PC-3 (cell line): ENCODE data around the genes OR4D2, GDPD1 and YPEL2.

DNA sequence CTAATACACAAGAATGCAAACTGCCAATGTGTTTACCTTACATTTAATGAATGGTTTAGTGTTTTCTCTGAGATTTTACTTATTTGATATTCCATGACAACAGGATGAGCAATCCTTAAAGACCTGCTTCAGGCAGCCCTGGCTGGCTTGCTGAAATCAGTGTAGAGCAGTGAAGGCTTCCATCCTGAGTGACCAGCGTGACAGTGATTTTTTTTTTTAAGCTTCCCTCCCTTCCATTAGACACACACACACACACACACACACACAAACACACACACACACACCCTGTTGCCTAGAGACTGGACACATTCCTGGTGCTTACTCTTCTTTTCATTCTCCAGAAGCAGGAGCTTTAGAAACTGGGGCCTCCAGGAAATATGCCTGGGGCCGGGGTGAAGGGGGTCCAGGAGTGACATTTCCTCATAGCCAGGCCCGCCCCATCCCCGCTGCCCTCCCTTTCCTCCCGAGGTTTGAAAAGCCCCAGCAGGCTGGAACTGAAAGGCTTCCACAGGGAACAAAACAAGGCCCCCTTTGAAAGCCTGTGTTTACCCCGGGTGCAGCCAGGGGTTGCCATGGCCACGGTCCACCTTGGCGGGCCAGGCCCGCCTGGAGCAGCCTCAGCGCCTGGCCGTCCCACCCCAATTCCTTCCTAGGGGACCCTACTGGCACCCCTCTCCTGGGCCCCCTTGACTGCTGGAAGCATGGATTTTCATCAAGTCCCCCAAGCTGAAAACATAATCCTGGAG lies 19.9 kb downstream of the CUEDC1 start:
- RAMPAGE, long total RNA: no peak

GRCh38 chr17:57955526-57956438 lies 570 bp upstream of the CUEDC1 start:
- RAMPAGE, long total RNA: no peak

GRCh38 chr17:57999314-58000521 lies 7.3 kb downstream of the SRSF1 start:
- RAMPAGE, long total RNA: no peak

- RAMPAGE, long total RNA: no peak
Measured at GRCh38 chr17:58004599-58005698, 2.1 kb downstream of the SRSF1 start.

DNA sequence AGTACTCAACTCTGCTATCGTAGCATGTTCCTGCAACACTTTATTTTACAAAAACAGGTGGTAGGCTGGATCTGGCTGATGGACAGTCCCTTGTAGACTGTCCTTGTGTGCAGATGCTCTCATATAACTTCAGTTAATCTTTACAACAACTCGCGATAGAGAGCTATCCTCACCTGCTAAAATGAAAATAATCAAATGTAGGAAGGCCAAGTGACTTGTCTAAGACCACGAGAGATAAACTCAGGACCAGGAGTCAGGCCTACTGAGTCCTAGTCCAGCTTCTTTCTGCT lies 3.0 kb downstream of the DYNLL2 start:
- RAMPAGE, long total RNA: no peak

- RAMPAGE, long total RNA: no peak
Measured at GRCh38 chr17:58166696-58167260, at the start of gene OR4D2. Gene OR4D2, plus strand, starts transcription at chr17:58166982.

DNA sequence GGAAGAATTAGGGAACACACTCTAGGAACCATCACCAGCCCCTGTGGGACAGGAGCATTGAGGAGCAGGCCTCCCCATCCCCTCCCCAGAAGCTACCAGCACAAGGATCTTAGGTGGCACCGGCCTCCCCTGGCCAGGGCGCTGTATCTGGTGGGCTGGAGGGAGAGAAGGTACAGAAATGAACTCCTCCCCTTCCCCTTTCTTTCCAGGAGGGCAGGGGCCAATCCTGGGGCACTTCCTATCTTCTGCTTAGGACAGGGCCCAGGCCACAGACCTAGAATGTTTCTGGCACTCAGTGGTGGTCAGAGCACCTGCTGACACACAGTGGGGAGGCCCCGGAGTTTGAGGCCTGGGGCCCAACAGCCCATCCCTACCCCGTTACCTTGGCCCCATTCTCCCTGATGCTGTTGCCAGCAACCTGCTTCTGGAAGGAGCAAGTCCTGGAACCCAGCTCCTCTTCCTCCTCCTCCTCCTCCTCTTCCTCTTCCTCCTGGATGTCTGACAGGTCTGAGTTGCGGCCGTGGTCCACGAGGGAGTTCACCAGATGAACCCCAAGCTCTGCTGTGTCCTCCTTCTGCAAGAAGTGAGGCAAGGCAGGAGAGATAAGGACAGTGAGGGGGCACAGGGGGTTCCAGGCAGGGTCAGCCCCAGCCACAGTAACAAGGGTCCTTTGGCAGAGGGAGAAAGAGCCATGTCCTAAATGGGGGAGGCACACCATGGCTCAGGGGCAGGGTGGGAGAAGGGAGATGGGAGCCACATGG lies 18.8 kb downstream of the TSPOAP1 start:
- RAMPAGE, long total RNA: no peak

GRCh38 chr17:58364152-58364669 lies 12.2 kb upstream of the SUPT4H1 start:
- RAMPAGE, long total RNA: no peak

DNA sequence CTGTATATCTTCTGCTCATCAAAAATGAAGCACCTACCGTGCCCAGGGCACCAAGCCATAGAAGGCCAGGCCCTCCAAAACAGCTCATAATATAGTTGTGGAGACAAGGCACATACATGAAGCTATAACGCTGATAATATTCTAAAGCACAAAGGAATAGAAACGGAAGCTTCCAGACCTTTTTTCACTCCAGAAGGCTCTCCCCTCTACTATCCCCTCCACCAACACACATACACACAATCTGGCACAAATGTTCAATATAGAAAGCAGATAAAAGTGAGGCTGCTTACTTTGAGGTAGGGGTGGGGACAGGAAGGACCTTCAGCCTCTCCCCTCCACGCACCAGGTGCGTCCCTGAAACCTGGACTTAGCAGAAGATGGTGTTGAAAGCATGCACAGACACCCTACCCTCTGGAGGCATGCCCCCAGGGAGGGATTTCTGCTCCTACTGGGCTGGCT lies 14.0 kb upstream of the SUPT4H1 start:
- RAMPAGE, long total RNA: no peak

DNA sequence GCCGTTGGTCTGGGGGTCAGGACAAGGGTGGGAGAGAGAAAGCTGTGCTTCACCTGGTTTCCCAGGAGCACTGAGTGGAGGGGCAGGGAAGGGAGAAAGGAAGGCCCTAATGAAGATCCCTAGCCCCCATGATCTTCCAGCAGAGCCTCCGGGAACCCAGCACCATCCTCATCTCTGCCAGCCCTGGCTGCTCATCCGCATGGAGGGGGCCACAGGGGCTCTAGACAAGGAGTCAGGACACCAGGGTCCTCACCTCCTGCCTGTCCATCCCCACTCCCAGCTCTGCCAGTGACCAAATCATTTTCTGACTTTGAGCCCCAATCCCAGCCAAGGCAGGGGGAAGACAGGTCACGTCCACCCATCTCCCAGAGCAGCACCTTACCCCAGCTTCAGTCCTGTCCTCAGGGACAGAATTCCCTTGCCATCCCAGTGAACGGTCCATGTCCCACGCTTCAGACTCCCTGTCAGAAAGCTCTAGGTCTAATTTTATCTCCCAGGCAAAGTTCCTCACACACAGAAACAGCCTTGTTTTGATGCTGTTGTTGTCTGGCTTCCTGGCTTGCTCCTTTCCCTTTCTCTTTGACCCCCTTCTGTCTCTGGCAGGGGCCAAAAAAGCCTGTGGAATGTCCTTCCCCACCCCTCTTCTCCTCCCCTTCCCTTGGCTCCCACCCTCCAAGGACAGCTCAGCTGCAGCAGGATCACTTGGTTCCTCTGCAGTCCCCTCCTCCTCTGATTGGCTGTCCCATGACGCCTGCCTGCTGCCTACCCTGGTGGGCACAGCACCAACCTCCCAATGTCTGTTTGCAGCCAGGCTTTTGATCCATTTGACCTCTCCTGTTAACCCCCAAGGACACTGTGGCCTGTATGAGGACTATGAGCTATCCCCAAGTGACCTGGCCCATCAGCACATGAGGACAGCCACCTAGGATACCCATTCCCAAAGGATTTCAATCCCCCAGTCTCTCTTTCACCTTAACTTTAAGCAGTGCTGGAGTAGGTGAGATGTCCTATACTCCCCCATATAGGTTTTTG lies 14.6 kb upstream of the MTMR4 start:
- RAMPAGE, long total RNA: no peak

DNA sequence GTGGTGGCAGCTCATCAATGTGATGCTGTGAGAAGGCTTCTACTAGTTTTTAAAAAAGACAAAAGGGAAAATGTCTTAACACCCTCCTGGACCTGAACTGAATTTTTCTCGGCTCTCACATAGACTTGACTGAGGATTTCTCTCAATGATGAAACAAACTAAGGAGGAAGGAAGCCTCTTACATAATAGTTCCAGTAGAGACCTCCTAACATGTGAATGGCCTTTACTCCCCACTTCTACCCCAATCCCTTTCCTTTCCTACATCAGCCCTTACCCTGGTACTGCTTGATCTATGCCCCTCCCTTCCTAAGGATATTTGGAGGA lies 25.1 kb upstream of the SEPTIN4 start:
- RAMPAGE, long total RNA: no peak

DNA sequence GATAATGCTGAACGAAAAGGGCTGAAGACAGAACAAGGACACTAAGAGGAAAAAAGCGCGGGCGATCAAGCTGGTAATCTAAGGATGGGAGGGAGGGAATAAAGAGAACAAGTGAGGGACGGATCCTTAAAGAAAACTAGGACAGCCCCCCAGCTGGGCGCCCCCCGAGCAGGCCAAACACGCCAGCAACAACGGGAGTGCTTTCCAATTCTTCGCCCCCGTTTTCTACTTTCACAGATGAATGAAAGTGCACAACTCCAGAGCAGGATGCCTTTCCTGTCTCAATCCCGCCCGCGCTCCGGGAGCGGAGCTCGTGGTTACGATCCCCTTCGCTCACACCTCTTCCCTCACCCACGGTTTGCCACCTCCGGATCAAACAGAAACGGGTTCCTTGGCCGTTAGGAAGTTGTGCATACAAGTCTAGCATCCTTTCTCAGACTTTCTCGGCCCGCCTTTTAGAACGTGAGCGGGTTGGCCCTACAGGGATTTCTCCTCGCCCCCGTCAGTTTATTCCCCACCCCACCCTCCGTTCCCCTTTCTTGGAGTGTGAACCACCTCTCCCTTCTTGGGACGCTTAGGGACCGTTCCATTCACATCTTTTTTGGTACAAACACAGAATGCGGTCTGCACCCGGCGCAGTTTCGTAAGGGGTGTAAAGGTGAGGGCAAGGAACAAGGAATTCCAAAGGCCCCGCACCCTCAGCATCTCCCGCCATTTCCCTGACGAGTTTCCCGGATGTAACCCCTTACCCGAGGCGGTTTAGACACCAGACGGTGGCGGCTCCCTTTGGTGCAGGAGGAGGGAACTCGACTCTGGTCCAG lies 569 bp downstream of the SKA2 start:
- RAMPAGE, long total RNA: no peak

- RAMPAGE, long total RNA: no peak
Measured at GRCh38 chr17:59211159-59211706, 1.4 kb downstream of the SMG8 start.

DNA sequence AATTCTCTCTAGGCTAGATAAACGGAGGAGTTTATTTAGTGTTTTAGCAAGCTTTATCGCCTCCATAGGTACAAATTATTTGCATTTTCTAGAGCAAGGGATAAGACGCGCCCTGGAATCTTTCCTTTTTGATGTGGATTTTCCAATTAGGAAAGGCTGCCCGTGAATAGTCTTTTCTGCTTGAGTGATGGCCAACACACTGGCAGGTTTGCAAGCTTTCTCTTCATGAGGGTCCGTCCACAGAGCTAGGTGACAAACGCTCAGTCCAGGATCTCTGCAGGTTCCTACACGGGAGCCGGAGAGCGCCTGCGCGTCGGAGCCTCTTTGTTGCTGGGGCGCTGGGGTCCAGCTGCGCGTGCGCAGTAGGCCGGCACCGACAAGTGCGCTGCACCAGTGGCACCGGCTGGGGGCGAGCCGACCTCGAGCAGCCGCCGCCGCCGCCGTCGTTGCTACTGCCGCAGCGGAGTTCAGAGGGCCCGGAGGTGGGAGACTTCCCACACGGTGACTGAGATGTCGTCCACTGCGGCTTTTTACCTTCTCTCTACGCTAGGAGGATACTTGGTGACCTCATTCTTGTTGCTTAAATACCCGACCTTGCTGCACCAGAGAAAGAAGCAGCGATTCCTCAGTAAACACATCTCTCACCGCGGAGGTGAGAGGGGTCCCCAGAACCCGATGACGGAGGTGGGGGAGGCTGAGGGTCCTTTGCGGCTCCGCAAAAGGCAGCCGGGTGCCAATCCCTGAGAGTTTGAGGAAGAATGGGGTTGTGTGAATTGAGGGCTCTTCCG lies at the start of gene GDPD1:
GDPD1 (plus strand) TSS at position 412 of the 788 bp plus-strand sequence.
- RAMPAGE, long total RNA: no peak

- RAMPAGE, long total RNA: no peak
Measured at GRCh38 chr17:59330130-59331049, 1.1 kb upstream of the YPEL2 start.

GRCh38 chr17:59331234-59332108 lies at the start of gene YPEL2:
Gene YPEL2, plus strand, starts transcription at chr17:59331655.
- RAMPAGE, long total RNA: no peak

DNA sequence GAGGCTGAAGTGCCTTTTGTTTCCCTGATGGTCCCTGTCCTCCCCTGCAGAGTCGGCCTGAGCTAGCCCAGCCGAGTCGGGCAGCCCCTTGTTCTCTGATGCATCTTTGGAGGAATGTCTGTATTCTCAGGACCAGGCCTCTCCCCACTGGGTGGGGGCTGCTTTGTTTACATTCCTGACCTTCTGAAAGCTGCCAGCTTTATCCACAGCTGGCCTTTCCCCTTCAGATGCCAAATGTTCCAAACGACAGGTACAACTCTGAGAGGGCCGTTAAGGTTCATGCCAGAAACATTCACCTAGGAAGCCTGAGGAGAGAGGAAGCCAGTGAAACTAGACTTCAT lies 35.0 kb downstream of the YPEL2 start:
- RAMPAGE, long total RNA: no peak

DNA sequence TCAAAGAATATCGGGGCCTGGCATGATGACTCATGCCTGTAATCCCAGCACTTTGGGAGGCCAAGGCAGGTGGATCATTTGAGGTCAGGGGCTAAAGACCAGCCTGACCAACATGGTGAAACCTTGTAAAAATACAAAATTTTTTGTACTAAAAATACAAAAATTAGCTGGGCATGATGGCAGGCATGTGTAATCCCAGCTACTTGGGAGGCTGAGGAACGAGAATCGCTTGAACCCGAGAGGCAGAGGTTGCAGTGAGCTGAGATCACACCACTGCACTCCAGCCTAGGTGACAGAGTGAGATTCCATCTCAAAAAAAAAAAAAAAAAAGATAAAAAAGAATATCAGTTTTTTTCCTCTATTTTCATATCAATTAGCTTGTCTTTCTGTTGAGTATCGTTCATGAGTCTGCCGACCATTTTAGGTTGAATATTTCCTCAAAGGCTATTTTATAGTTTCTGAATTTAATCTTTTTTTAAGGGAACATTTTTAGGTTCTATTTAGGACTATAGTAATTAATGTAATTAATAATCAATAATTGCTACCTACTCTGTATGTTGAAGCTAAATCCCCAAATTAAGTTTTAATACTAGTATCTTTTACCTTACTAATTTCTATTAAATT lies 78.0 kb downstream of the VMP1 start:
- RAMPAGE, long total RNA: no peak

GRCh38 chr17:59825329-59826077 lies 67.2 kb downstream of the TUBD1 start:
- RAMPAGE, long total RNA: no peak

DNA sequence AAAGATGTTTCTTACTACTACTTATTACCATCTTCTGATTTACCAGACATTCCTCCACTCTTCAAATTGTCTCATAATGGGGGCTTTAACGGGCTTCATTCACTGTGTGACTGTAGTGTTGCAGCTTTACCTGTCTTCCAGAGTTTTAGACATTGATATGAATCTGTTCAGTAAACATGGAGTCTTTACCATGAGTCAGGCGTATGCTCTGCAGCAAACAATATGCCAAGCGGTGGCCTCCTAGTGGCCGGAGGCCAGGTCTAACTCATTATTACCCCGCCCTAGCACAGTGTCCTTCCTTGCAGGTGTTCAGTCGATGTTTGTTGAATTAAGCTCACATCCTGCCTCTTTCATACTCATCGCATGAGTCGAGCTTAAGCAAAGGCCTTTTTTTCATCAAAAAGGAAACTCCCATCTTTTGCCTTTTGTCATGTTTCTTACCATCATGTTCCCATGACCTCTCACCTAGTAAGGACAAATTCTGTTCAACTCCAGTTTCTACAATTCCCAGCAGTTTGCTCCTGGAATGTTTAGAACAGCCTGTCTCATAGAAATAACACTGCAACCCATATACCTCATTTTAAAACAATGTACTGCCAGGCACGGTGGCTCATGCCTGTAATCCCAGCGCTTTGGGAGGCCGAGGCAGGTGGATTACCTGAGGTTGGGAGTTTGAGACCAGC lies 39.4 kb downstream of the TUBD1 start:
- RAMPAGE, long total RNA: no peak